ENCODE data around the genes ATPAF2, SHMT1 and GRAP.

DNA sequence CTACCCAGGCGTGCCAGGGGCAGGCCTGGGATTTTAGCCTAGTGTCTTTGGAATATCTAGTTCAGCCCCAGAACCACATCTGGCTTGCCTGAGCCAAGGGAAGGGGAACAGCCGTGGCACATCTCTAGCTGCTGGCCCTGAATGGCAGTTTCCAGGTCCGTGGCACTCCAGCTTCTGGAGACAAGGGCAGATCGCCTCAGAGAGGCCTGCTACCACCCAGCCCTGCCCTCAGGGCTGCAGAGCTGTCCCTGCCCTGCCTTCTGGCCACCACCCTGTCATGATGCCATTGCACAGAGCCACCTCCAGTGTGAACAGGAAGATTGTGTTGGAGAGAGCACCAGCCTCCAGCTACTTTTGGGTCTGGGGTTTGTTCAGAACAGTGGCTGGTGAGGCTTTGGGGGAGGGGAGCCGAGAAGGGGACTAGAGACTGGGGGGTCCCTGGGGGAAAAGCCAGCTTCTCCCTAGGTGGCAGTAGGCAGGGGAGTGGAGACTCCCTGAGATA lies 29.0 kb downstream of the SREBF1 start:
- RRBS: no CpG with 5 or more reads among the region's 5 CpGs

DNA sequence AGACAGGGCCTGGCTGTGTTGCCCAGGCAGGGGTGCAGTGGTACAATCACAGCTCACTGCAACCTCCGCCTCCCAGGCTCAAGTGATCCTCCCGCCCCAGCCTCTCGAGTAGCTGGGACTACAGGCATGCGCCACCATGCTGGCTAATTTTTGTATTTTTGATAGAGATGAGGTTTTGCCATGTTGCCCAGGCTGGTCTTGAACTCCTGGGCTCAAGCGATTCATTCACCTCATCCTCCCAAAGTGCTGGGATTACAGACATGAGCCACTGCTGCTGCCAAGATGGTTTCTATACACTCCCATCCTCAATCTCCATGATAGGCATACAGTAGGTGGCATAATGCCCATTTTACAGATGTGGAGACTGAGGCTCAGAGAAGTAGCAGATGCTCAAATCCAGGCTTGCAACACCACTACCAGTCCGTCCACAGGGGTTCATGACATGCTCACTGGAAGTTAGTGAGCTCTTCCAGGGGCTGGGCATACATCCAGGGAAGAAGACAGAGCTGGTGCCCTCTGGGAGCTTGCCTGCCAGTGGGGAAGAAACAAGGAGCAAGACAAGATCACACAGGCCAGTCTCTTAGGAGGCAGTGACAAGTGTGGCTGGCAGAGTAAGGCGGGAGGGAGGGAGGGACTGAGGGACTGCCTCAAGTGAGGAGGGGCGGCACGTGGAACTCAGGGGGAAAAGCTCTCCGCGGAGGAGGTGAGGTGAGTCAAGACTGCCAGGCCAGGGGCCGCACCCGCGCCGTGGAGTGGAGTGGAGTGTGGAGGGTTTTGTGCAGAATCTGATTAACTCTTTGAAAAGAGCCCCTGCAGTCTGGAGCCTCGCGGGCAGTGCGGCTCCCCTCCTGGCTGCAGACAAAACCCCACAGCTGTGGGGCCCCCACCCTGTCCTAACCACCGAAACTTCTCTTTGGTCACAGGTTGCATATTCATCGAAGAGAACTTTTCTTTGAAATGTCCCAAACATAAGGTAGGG lies 28.0 kb downstream of the SREBF1 start:
- RRBS: no CpG with 5 or more reads among the region's 20 CpGs

- RRBS: no CpG with 5 or more reads among the region's 33 CpGs
Observed at GRCh38 chr17:17809446-17809862, 27.3 kb downstream of the SREBF1 start.

- RRBS: 94% methylated on average over 17 of the region's 46 CpGs
Observed at GRCh38 chr17:17812618-17813420, 24.0 kb downstream of the SREBF1 start.

- RRBS: no CpG with 5 or more reads among the region's 10 CpGs
Observed at GRCh38 chr17:17834869-17835614, 1.7 kb downstream of the SREBF1 start.

DNA sequence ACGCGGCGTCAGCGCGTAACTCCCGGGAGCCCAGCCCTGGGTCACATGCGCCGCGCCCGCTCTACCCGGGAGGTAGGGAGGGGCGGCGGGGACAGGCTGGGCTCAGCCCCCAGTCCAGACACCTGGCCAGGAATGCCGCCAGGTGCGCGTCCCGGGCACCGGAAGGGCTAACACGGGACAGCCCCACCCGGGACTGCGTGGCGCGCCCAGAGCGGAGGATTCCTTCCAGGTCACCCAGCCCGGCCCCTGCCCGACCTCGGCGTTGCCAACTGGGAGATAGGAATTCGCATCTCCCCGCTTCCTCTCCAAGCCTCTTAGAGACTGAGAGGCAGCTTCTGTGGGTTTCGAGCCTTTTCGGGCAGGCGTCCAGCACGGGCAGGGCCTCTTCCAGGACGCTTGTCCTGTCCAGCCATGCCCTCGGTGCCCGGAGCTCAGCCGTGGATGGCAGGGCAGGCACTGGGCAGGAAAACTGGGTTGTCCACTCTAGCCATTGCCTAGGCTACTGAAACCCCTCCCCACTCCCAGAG lies 3.5 kb upstream of the SREBF1 start:
- RRBS: 2% methylated on average over 23 of the region's 38 CpGs

GRCh38 chr17:17911117-17911674 lies 61.0 kb downstream of the TOM1L2 start:
- RRBS: no CpG with 5 or more reads among the region's 7 CpGs

GRCh38 chr17:17913773-17914491 lies 58.3 kb downstream of the TOM1L2 start:
- RRBS: no CpG with 5 or more reads among the region's 4 CpGs

DNA sequence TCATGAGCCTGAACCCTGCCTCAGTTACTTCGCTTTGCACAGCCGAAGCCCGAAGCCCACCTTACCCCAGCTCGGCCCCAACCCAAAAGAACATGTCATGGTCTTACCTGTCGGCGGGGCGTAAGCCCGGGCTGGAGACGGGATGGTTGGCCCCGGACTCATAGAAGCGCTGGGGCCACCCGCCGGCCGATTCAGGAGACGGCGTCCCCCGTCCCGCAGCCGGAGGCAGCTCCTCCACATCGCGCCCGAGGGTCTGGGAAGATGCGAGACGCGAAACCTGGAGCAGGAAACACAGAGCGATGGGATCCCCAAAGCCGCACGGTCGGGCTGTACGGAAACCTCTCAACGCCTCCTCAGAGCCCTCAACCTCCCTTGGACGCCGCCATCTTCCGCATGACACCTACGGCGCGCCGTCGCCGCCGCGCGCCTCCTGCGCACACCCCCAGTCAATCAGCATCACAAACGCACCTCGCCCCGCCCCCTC lies at the start of gene ATPAF2:
Gene ATPAF2 (minus strand): TSS at position 395 of the 484 bp plus-strand sequence.
- RRBS: no CpG with 5 or more reads among the region's 47 CpGs

- RRBS: no CpG with 5 or more reads among the region's 14 CpGs
Observed at GRCh38 chr17:18139327-18139851, 30.8 kb downstream of the MYO15A start.

- RRBS: 82% methylated on average over 1 of the region's 6 CpGs
Observed at GRCh38 chr17:18206589-18207037, 18.8 kb upstream of the LLGL1 start.

- RRBS: no CpG with 5 or more reads among the region's 25 CpGs
Observed at GRCh38 chr17:18208067-18209039, 17.1 kb upstream of the LLGL1 start.

GRCh38 chr17:18224647-18225131 lies 746 bp upstream of the LLGL1 start:
- RRBS: no CpG with 5 or more reads among the region's 13 CpGs

- RRBS: no CpG with 5 or more reads among the region's 19 CpGs
Observed at GRCh38 chr17:18262369-18263255, 2.1 kb downstream of the MIEF2 start.

DNA sequence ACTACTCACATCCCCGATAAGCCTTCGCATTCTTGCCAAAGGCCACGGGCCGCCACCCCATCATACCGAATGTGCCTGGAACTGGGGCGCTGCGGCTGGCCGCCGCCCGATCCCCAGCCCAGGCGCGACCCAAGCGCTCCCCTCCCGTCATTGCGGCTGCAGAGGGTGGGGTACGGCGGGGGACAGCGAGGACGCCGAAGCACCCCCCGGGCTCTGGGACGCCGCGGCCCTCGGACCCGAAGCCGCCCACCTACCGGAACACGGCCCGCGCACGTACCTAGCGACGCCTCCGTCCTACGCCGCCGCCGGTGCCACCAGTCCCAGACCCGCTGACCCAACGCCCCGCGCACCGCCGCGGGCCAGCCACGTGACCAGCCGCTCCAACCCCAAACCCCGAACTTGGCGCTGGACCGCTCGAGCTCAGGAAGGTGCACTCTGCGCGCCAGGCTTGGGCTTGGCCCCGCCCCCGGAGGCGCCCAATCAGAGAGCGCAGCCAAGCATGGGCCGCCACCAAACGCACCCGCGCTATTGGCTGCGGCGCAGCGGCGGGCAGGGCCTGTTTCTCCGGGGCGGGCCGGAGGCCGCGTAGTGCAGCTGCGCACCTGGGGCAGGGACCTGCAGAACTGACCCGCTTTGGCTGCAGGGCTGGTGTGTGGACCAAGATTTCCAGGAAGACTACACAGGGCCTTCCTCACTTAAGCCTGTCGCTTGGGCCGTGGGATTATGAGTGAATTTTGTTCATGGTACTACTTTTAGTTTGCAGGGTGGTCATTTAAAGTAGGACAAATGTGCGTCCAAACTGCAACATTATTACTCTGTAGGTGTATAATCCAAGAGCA lies at the start of gene SHMT1:
Gene SHMT1 (minus strand): TSS at position 456 of the 839 bp plus-strand sequence.
- RRBS: 1% methylated on average over 22 of the region's 76 CpGs

DNA sequence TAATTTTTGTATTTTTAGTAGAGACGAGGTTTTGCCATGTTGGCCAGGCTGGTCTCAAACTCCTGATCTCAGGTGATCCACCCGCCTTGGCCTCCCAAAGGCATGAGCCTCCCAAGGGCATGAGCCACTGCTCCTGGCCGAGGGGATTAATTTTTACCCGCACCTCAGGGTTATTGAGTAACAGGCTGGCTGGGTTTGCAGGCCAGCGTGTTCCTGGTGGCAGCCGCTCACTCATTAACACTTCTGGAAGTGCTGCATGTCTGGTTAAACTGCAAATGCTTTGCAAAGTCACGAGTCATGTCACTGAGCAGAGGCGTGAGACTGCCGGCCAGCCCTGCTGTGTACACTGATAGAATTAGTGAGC lies 1.1 kb upstream of the SLC5A10 start:
- RRBS: no CpG with 5 or more reads among the region's 9 CpGs

DNA sequence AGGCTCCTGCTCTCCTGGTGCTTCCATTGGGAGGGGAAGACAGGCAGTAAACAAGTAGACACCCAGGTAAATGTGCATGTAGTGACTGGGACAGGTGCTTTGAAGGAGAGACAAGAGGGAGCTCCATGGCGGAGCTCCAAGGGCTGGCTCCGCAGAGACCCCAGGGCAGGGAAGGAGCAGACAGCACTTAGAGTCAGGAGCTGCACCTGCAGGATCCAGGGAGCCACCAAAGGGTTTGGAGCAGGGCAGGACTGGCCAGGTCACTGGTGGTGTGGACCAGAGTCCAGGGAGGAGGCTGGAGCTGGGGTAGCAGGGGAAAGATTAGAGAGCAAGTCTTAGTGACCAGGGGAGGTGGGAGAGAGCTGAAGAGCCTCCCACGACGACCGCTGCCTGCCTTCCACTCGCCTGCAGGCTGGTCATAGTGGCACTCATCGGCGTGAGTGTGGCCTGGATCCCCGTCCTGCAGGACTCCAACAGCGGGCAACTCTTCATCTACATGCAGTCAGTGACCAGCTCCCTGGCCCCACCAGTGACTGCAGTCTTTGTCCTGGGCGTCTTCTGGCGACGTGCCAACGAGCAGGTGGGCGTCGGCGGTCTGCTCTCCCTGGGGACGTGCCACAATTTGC lies 14.6 kb upstream of the FAM83G start:
- RRBS: no CpG with 5 or more reads among the region's 18 CpGs

GRCh38 chr17:19046777-19047237 lies at the start of gene GRAP:
GRAP (minus strand) TSS chr17:19046957.
- RRBS: no CpG with 5 or more reads among the region's 12 CpGs

DNA sequence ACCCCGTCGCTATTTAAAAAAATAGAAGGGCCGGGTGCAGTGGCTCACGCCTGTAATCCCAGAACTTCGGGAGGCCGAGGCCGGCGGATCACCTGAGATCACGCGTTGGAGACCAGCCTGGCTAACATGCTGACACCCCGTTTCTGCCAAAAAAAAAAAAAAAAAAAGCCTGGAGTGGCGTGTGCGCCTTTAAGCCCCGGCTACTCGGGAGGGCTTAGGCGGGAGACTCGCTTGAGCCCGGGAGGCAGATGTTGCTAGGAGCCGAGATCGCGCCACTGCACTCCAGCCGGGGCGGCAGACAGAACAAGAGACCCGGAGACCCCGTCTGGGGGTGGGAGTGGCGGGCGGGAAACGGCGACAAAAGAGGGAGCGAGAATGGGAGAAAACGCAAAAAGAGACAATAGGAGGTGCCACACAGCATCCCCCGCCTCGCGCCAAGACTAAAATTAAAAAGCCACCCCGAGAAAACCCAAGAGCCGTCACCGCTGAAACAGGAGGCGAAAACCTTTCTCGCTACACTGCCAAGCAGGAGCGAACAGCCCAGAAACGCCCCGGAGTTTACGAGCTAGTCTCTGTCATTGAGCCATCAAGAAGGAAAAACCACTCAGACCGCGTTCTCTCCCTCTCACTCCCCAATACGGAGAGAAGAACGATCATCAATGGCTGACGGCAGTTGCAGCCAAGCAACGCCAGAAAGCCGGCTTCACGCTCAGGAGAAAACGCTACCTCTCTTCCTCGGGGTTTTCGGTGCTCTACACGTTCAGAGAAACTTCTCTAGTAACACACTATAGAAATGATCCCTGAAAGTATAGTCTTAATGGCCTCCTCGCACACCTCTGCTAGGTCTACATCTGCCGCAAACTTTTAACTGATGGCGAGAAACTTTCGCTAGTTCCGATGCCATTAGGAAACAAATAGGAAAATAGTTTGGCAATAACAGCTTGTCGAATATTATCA lies 16.8 kb upstream of the GRAP start:
- RRBS: no CpG with 5 or more reads among the region's 61 CpGs

- RRBS: no CpG with 5 or more reads among the region's 8 CpGs
Observed at GRCh38 chr17:19248748-19249281, 11.6 kb downstream of the EPN2 start.